Trachea (tissue), 1 donor: Measurements from ENCODE around the genes PRKAG2, GALNTL5 and HTR5A.

GRCh38 chr7:151876996-151877919 is at the start of gene PRKAG2:
Gene PRKAG2 (minus strand): TSS chr7:151877115.
- PRO-cap: bidirectional peak, plus-strand start at chr7:151877239, minus-strand start at chr7:151877156; bidirectional peak, plus-strand start at chr7:151877632, minus-strand start at chr7:151877583

- PRO-cap: bidirectional peak, plus-strand start at chr7:151897280, minus-strand start at chr7:151897286
Observed at GRCh38 chr7:151896962-151897950, 20.3 kb upstream of the PRKAG2 start.

GRCh38 chr7:151922977-151923892 is 33.0 kb upstream of the GALNTL5 start:
- PRO-cap: unidirectional peak, plus-strand start at chr7:151923418

- PRO-cap: no peak
Observed at GRCh38 chr7:151956128-151956626, at the start of gene GALNTL5. Gene GALNTL5 (plus strand): TSS chr7:151956446.

DNA sequence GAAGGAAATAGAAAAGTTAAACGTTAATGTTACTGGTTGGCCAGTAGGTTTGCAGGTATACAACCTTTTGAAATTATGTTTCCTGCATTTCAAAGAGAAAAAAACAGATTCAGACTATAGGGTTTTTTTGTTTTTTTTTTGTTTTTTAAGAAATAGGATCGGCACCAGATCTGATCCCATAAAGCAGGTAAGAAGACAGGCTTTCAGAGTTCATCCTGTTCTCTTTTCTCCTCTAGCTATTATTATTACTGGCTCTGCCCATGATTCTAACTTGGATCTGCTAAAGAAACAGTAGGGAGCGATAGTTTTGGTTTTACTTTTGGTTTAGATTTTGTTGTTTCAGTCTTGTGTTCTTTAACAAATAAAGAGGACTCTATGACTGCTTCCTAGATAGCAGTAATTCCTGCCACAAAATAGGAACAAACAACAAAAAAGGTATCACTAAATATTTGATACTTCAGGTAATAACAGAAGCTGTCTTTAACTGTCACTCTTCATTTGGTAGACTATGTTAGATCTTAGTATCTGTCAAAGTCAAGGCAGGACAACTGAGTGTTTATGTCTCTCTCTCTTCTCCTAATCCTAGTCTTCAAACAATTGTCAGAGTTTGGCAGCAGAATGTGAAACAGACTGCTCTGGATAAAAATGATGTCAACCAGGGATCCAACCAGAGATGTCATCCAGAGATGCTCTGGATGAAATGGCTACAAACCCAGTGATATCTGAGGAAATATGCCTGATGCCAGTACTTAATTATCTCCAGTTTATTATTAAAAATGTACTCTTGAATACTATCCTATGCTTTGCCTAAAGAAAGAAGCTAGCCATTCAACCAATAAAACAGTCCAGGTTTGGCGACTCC is 99.8 kb downstream of the KMT2C start:
- PRO-cap: no peak

DNA sequence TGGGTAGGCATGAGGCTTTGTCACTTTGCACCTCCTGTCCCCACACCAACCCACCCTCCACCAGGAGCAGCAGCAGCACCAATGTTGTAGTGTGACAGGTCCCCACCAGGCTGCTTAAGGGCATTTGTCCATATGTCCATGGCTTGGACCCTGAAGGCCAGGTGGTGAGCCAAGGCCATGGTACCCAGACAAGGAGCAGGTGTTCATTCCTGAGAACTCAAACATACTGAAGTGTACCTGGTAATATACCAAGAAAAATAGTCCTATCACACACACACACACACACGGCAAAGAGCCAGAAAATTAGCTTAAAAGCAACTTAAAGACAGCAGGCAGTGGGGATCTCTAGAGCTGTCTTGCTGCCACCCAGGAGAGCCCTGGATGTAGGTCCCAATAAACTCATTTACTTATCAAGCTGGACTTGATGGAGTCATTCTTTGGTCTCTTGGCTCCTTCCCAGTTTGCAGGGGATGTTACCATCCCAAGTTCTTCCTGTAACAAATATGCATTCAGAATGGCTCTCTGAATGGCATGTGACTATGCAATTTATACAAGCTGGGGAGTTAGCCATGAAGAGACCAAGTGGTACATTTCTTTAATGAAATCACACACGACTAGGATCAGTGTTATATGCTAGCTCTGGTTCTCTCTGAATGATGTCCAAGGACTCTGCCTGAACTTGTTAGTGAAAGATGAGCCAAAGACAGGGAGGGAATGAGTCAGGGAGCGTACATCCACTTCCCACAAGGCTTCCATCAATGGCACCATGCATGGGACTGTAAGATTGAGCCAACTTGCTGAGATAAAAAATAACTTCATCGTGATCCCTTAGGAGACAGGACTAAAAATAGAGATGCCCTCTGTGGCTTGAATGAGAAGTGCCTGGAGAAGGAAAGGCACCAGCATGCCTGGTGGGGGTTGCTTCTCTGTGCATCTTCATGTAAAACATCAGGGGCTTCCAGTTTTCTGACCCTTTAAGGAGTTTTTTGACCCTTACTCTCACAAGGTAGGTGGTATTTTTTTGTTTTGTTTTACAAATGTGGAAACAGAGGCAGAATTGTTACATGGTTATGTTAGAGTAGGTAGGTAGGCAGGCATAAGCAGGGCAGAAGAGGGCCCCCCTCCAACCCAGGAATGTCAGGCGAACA is 629.5 kb downstream of the ACTR3B start:
- PRO-cap: no peak

DNA sequence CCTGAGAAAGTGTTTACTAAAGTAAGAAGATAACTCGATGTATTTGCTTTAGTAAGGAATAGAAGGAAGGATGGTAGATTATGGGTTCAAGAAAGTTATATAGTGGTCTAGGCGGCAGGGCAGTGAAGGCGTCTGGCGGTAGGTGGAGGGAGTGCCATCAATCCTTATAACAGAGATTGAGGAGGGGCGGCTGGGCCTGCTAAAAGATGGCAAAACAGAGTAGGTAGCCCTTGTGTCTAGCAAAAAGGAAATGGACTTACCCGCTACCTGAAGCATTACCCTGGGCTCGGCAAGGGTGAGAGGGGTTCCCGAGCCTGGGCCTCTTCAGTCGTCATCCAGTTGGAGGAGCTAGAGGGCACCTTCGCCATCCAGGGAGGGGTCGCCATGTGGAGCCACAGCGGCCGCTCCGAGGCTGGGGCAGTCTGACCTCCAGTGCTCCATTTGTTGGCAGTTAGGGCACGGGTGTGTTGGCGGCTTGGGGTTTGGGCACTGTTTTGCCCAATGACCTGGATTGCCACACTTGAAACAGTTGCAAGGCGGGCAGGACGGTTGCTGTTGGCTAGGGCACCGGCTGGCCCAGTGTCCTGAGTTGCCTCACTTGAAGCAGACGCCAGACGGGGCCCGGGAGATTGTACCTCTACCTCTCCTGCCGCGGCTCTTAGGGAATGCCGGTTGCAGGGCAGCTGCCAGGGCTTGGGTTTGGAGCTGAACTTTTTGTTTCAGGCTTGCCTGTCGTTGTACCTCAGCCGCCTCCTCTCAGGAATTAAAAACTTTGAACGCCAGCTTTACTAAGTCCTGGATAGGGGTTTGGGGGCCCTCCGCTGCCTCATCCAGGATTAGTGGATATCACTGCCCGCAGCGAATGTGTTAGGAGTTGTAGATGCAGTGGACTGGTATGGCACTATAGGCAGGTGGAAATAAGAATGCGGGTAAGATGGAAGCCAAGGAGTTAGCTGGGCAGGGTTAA is 640.1 kb upstream of the DPP6 start:
- PRO-cap: no peak

- PRO-cap: no peak
Observed at GRCh38 chr7:153413281-153414265, 638.6 kb upstream of the DPP6 start.

DNA sequence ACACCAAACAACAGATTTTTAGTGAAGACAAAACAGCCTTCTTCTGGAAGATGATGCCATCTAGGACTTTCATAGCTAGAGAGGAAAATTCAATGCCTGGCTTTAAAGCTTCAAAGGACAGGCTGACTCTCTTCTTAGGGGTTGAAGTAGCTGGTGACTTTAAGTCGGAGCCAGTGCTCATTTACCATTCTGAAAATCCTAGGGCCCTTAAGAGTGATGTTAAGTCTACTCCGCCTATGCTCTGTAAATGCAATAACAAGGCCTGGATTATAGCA is 300.2 kb downstream of the PAXIP1 start:
- PRO-cap: no peak

DNA sequence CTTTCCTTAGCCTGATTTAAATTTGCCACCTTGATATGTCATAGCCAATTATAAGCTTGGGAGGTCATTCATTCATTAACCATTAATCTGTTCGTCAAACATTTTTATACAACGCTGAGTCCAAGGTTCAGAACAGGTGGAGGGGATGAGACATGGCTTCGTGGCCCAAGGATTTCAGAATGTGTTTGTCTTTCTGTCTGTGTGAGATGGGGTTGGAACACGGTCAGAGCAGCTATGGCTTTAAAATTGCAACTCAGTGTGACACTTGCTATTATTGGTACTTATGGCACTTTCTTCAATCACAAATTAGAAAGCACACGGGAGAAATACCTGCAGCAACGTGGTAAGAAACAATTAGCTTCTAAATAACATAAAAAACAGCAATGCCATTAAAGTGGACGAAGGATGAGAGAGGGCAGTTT is 157.9 kb downstream of the PAXIP1 start:
- PRO-cap: no peak

GRCh38 chr7:155069877-155070447 is at the start of gene HTR5A:
Gene HTR5A (plus strand): TSS chr7:155070324.
- PRO-cap: no peak

- PRO-cap: no peak
Observed at GRCh38 chr7:155224197-155224848, 73.4 kb upstream of the INSIG1 start.

DNA sequence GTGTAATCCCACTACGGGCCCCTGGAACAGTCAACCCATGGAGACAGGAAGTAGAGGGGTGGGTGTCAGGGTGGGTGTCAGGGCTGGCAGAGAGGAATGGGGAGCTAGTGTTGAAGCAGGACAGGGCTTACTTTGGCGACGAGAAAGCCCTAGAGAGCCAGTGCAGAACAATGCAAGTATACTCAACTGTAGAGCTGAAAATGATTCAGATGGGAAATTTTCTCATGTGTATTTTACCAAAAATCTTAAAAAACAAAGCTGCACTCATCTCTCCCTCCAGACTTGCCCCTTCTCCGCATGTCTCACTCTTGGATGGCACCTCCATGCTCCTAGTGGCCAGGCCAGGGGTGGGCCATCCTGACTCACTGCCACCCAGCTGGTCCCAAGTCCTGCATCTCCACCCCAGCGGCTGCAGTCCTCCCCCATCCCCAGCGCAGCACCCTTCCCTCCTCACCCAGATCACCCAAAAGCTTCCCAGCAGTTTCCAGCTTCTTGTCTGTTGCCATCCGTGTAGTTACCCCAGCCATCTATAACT is 53.1 kb upstream of the INSIG1 start:
- PRO-cap: no peak

DNA sequence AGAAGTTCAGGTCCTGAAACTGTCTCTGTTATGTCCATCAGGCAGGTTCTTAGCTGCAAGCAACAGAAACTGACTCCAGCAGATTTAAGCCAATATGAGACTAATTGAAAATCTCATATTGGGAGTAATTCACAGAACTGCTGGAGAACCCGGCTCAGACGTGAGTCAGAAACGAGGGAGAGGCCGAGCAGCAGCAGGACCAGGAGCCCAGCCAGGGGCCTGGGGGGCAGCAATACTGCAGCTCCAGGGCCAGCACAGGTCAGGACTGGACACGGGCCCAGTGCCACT is 28.1 kb upstream of the INSIG1 start:
- PRO-cap: no peak

- PRO-cap: unidirectional peak, plus-strand start at chr7:155297059
Observed at GRCh38 chr7:155296657-155297345, 877 bp upstream of the INSIG1 start.

DNA sequence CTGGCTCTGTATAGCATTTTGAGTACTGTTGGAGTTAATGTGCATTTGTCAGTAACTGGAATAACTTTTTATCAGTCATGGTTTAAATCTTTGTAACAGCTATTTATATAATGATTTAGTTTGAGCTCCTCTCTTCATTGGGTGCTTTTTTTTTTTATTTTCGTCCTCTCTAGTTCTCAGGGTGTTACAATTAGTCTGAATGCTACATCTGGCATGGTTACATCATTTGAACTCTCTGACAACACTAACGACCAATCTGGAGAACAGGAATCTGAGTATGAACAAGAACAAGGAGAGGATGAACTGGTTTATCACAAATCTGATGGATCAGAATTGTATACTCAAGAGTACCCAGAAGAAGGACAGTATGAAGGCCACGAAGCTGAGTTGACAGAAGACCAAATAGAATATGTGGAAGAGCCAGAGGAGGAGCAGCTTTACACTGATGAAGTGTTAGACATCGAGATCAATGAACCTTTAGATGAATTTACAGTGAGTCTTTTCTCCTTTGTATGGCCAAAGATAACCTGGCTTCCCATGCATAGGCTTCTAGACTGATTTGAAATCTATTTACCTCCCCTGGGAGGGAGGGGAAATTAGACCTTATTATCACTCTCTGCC is 36.1 kb downstream of the RBM33 start:
- PRO-cap: no peak

DNA sequence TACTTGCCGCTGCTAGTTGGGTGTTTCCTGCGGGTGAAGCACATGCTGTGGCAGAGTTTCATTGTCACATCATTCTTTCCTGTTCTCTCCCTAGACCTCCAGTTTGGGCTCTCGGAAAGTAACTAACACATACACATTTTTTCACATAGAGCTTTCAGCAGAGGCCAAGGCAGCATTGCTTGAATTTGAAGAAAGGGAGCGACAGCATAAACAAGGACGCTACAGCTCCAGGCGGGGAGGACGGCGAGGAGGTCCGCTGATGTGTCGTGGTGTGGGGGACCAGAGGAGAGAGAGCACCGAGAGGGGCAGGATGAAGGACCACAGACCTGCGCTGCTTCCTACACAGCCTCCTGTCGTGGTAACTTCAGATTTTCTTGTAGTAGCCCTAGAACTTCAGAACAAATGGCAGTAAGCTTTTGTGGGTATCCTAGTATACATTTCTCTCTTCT is 62.3 kb downstream of the RBM33 start:
- PRO-cap: no peak

GRCh38 chr7:155804810-155805174 is 7.5 kb downstream of the SHH start:
- PRO-cap: no peak

DNA sequence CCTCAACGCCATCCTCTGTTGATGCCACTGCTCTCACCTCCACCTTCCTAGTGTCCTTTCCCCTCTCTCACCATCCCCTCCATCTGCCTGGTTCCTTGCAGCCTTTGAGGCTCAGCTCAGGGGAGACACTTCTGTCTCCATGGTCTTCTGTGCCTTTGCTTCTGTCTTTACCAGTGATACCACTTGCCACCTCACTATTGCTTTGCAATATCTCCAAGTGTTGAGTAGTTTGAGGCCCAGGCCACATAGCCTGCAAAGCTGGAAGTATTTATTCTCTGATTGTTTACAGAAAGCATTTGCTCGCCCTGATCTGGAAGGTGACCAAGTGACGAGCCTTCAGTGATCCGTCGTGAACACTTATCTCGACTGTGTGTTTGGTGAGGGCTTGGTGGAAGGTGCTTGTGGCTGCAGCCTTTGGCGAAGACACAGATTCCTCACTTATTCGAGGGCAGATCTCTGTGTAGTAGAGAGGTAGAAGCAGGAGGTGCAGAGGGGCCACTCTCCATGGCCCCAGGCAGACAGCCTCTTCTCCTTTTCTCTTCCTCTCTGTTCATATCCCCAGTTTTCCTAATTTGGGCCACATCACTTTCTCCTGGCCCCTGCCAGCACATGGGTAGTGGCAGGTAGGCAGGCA is 105.0 kb upstream of the SHH start:
- PRO-cap: no peak

- PRO-cap: no peak
Observed at GRCh38 chr7:155953664-155954103, 141.4 kb upstream of the SHH start.